Colonic mucosa (tissue), 1 donor: ENCODE data around the gene CRTAM.

- PRO-cap, result no peak
Measured at GRCh38 chr11:121430180-121430791, 21.8 kb upstream of the SORL1 start.

DNA sequence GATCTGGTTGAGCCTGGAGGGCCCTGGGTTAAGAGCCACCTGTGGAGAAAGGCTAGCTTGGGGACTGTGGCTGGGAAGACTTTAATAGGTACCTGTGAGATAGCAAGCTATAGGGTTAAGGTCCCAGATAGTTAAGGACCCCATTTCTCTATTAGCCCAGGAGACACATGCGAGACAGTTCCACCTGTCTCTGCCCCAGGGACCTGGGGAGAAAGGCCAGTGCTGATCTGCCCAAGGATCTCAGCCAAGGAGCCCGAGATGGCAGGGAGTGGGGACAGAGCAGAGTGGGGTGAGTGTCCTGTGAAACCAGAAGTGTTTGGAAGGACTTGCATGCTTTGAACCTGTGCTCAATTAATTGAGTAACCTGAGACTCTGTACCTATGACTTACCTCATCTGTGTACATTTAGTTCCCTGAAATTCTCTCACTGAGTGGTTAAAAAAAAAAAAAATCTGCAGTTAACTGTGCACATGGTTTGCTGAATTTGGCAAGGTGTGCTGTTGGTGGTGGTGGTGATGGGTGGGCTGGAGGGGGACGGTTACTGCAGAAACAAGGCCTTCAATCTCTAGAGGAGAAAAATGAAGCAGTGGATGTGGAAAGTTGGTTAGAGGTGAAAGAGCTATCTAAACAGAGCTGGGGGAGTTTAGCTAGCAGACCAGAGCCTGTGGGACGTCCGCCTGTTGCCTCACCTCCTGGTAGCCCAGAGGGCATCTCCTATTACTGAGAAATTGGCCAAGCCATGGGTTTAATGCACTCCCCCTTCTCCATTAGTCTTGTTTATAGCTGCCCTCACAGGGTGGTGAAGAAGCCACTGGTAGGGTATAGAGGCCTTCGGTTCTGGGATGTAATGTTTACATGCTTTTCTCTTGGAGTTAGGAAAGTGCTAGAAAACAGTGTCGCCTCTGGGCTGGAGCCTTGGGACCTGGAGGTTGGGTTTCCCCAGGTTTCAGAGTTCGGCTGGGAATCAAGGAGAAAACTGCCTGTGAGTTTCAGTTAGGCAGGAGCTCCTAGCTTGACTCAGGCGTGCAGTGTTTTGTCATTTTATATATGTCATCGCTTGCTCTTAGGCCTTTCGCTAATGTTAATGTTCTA lies 9.0 kb downstream of the SORL1 start:
- PRO-cap, result no peak

GRCh38 chr11:121571558-121571901 lies 119.4 kb downstream of the SORL1 start:
- PRO-cap, result no peak

DNA sequence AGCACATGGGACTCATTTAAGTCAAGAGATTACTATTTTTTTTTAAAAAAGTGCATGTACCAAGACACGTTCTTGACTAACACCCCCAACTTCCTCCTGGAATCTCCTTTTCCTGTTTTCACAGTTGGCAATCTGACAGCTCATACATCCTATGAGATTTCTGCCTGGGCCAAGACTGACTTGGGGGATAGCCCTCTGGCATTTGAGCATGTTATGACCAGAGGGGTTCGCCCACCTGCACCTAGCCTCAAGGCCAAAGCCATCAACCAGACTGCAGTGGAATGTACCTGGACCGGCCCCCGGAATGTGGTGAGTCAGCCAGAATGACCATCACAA lies 162.6 kb downstream of the SORL1 start:
- PRO-cap, result no peak

GRCh38 chr11:121627537-121627854 lies 175.4 kb downstream of the SORL1 start:
- PRO-cap, result no peak

GRCh38 chr11:121689222-121689745 lies 237.2 kb downstream of the SORL1 start:
- PRO-cap, result no peak

- PRO-cap, result no peak
Measured at GRCh38 chr11:121800662-121801100, 315.3 kb downstream of the BLID start.

DNA sequence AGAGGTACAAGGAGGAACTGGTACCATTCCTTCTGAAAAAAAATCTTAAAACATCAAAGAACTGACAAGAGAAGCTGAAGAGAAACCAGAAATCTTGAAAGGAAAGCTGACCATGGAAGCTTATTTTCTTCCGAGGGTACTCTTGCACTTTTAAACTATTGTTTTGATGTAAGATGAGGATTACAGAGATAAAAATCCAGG lies 289.0 kb downstream of the BLID start:
- PRO-cap, result no peak

GRCh38 chr11:121930675-121930925 lies 185.4 kb downstream of the BLID start:
- PRO-cap, result no peak

GRCh38 chr11:122046712-122047086 lies 69.3 kb downstream of the BLID start:
- PRO-cap, result no peak

GRCh38 chr11:122101419-122102322 lies 14.3 kb downstream of the BLID start:
- PRO-cap, result bidirectional peak, plus-strand start at chr11:122101873, minus-strand start at chr11:122101776

DNA sequence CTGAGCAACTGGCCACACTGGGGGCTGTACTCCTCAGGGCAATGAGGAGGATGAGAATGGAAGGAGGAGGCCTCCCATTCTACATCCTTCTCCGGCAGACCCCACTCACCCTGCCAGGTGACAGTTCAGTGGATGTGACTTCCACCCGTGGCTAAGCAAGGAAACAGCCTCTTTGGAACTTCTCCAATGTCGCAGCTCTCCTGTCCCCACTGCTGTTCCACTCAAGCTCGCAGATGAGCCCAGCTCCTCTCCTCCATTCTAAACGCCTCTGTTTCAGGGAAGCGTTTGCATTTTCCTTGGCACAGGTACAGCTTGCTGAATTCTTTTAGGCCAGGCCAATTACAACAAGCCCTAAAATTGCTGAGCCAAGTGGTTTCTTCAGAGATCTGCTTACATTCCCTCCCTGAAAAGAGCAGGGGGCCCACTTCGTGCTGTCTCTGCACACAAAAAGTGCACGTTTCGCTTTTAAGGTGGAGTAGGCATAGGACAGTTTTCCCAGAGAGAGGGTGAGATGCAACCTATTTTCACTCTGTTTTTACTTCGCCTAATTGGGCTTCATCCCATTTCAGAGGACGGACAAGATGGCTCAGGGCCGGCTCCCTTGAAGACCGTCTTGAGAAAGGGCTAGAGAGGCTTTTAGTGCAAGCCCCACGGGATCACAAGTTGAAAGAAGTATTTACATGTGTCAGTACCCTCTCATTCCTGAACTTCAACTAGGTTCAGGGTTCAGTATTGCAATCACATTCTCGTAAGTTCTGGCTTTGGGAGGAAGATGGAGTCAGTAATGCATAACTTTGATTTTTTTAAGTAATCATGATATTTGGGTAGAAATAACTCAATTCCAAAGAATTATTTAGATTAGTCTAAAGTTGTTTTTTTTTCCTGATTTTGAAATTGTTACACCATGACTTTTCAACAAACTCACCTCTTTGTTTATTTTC lies 91.6 kb upstream of the BLID start:
- PRO-cap, result no peak

GRCh38 chr11:122309157-122310208 lies 193.5 kb upstream of the BLID start:
- PRO-cap, result no peak

GRCh38 chr11:122559671-122560117 lies 95.8 kb upstream of the UBASH3B start:
- PRO-cap, result no peak

- PRO-cap, result no peak
Measured at GRCh38 chr11:122642306-122642973, 13.1 kb upstream of the UBASH3B start.

DNA sequence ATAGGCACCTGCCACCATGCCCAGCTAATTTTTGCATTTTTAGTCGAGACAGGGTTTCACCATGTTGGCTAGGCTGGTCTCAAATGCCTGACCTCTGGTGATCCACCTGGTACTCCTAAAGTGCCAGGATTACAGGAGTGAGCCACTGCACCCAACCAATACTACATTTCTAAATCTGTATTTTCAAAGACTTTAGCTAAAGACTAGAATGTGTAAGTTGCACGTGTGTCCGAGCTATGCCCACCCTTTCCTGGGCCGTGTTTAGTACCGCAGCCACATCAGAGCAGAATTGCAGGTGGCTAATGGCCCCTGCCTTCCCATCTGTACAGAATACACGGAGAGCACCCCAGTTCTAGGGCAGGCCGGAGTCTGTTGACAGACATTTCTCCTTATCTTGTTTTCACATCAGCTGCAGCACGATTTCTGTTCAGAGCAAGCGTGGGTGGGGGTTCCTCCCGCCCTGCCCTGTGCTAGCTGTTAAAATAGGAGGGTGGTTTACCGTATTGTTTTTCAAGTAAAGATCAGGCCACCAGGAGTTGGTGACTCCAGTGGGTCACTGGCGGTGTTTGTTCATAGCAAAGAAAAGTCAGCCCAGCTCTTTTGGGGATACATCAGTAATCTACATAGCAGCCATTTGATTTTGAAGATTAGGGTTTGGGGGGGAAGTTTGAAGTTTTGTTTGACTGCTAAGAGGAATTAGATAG lies 41.1 kb downstream of the UBASH3B start:
- PRO-cap, result no peak

DNA sequence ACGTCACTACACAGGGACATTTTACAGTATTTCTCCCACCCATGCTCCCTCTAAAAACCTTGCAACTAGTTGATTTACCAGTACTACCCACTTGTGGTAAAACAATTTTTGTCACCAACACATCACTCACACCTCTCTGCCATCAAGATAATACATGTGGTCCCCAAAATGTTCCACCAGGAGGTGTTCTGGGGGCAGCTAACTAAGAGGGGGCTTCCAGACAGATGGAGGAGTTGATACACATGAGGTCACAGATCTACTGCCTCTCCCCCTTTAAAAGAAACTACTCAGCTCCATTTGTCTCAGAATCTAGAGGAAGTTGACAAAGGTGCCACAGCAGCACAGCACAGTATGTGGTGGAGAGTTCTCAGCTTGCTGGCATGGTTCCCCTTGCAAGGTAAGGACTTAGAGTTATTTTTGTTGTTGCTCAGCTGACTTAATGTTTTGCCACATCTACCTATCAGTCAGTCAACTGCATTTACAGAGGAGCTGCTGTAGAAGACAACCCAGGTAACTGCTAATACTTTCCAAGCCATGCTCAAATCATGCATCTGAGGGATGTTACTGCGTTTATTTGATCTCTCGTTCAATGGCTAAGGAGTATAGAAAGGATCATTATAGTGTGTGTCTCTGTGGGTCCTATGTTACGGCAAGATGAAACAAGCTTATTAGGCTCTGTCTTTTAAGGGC lies at the start of gene CRTAM:
TSS of gene CRTAM (plus strand) at position 305 of the 690 bp plus-strand sequence.
- PRO-cap, result no peak

DNA sequence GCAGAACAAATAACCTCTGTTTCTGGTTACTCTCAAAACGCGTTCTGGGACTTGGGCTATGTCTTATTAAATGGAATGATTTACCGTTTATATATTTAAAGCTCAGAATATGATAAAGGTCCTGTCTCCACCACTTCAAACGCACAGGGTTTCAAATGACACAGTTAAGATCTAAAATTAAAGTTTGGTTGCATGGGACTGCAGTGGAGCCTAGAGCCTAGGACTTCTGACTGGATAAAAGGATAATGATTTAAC lies 2.4 kb upstream of the HSPA8 start:
- PRO-cap, result no peak

GRCh38 chr11:123100314-123101001 lies 38.5 kb upstream of the HSPA8 start:
- PRO-cap, result no peak

- PRO-cap, result no peak
Measured at GRCh38 chr11:123145240-123145806, 49.7 kb downstream of the CLMP start.